ENCODE measurements around the gene NCAPD2.

DNA sequence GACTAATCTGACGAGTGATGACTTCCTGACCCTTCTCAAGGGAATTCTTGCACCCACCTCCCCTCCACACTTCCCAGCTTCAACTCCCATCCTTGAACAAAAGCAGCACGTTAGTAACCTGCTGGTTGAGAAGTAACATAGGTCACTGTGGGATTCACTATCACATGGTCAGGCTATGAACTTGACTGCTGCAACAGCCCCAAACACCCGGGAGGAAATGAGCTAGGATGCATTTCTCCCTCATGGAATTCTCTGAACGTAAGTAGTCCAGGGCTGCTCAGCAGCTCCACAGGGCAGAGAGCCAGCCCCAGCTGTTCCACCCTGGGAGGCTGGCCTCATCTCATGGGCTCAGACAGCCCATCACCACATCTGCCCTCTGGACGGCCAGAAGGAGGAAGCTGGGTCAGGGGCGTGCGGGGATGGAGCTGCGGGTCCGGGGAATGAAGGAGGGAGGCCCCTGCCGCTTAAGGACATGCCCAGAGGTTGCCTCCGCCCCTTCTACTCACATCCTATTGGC, 37.0 kb upstream of the VWF start:
- PRO-cap, result no peak
- RAMPAGE, long total RNA, 3 experiments, result no peak in any of the 3 experiments

DNA sequence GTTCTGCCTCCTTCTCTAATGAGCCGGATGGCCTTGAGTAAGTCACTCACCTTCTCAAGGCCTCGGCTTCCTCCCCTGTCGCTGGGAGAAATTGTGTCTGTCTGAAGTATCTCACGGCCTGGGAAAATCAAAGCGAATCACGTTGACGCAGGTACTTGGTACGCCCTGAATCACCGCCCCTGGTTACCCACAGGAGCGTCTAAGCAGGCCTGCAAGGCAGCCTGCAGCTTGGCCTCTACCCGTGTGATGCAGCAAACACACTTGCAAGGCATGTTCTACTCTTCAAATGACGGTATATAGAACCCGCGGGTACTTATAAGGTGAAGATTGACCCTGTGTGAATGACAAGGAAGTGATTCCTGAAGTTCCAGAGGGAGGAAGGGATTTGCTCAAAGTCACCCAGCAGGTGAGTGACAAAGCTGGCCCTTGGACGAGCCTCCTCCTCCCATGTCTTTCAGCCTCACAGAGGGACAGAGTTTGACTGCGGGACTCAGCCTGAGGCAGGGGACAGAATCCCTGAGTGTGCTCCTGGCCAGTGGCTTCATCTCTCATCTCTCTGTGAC, 28.0 kb upstream of the CD9 start:
- PRO-cap, result no peak
- RAMPAGE, long total RNA, 3 experiments, result no peak in any of the 3 experiments

GRCh38 chr12:6215601-6216841, 15.8 kb downstream of the CD9 start:
- PRO-cap, result bidirectional peak, plus-strand start at chr12:6216295, minus-strand start at chr12:6216109
- RAMPAGE, long total RNA, 3 experiments, result no peak in any of the 3 experiments

- PRO-cap, result no peak
- RAMPAGE, long total RNA, 3 experiments, result no peak in any of the 3 experiments
These were observed 22.0 kb downstream of the CD9 start for GRCh38 chr12:6221875-6222872.

DNA sequence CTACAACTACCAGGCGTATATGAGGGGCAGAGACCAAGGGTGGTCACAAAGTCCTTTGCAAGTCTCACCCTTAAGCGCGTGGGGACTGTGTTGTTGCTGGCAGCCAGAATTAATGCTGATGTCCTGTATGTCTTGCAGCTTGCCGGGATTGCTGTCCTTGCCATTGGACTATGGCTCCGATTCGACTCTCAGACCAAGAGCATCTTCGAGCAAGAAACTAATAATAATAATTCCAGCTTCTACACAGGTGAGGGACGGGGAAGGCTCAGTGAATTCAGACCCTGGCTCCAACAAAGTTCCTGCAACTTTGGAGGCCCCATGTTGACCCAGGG, 25.1 kb downstream of the CD9 start:
- PRO-cap, result no peak
- RAMPAGE, long total RNA, 3 experiments, result no peak in any of the 3 experiments

- PRO-cap, result no peak
- RAMPAGE, long total RNA, 3 experiments, result start-site peak on the plus strand in 1 of 3 experiments, at chr12:6236239-6236252 at its widest, 51 reads per replicate
These were observed 35.8 kb downstream of the CD9 start for GRCh38 chr12:6235978-6236369.

GRCh38 chr12:6273943-6274427, 36.5 kb upstream of the PLEKHG6 start:
- PRO-cap, result no peak
- RAMPAGE, long total RNA, 3 experiments, result no peak in any of the 3 experiments

DNA sequence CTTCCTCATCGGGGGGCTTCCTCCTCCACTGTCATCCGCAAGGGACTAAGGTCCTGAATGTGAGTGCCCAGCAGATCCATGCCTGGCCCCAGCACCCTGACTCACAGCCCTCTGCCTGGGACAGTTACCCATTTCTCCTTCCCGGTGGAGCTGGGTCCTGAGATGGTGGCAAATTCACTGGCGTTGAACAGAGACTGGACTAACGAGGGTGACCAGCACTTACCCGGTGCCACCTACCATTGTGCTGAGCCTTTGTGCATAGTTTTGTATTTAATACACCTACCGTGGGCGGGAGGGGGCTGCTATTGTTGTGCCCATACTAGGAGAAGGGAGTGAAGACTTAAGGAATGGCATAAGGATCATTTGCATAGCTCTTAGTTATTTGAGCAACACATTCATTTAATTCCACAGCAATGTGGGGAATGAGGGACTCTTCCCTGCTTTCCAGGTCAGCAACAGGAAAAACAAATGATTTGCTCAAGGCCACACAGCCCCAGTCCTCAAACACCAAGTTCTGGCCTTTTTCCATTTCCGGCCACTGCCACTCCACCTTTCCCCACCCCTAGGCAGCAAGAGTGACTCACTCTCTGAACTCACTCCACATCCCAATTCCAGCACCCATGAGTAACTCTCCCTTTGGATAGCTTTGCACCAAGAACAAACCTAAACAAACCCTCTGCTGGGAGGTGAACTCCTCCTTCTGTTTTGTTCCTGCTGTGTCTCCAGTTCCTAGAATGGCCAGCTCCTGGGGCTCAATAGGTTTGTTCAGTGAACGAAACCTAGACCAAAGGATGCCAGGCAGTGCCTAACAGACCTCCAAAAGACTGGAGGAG, 30.6 kb upstream of the PLEKHG6 start:
- PRO-cap, result no peak
- RAMPAGE, long total RNA, 3 experiments, result no peak in any of the 3 experiments

DNA sequence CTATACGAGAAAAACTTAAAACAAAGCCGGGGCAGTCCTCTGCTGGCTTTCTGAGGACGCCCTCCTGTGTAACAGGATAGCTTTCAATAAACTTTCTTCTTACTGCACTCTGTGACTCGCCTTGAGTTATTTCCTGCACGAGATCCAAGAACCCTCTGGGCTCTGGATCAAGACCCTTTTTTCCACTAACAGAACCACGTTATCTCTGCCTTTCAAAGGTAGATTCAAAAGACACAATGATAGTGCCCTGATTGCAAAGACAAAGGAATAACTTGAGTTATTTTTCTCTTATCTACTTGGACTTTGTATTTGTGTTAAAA, 12.6 kb upstream of the PLEKHG6 start:
- PRO-cap, result no peak
- RAMPAGE, long total RNA, 3 experiments, result no peak in any of the 3 experiments

GRCh38 chr12:6327246-6328532, 14.2 kb downstream of the TNFRSF1A start:
- PRO-cap, result no peak
- RAMPAGE, long total RNA, 3 experiments, result no peak in any of the 3 experiments

DNA sequence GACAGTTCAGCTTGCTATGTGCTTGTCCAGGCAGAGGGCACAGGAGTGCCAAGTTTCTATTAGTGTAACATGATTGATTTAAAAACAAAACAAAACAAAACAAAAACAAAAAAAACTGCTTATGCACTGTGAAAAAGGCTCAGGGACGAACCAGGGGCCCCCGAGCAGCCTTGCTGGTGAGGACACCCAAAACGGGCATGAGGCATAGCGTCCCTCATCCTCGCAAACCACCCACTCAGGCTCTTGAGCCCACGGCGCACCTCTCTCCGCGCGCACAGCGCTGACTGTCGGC, 13.1 kb downstream of the TNFRSF1A start:
- PRO-cap, result no peak
- RAMPAGE, long total RNA, 3 experiments, result no peak in any of the 3 experiments

DNA sequence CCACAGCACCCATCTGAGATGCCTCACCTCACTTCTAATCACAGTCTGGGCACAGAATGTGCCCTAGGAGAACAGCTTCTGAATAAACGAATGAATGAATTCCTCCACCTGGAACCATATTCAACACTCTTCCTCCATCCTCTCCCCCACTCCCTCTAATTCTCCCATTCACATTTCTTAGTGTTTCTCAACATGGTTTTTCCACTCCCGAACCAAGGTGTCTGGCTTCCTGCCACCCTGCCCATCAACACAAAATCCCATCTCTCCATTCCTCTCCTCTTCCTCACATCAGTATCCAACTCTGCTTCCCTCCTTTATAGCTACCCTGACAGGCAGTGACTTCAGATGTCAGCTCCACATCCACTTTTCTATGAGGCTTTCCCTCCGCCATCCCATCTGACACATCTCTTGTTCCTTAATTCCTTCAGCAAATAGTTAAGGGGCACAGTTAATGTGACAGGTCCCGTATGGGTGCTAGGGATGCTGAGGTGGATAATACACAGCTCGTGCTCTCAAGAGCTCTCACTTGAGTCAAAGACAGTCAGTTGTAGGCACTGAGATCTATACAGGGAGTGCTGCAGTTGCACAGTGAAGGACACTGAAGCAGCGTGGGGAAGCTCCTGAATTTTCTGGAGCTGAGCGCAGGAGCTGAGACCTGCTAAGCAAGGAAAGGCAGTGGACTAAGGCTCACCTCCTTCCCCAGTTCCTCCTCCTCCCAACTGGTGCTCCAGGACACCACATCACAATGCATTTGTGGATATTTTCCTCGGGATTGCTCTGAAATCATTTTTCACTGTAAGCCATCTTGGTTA, 2.8 kb downstream of the TNFRSF1A start:
- PRO-cap, result no peak
- RAMPAGE, long total RNA, 3 experiments, result start-site peak on the minus strand in 1 of 3 experiments, centred at position 338 of the sequence, 16 reads per replicate

DNA sequence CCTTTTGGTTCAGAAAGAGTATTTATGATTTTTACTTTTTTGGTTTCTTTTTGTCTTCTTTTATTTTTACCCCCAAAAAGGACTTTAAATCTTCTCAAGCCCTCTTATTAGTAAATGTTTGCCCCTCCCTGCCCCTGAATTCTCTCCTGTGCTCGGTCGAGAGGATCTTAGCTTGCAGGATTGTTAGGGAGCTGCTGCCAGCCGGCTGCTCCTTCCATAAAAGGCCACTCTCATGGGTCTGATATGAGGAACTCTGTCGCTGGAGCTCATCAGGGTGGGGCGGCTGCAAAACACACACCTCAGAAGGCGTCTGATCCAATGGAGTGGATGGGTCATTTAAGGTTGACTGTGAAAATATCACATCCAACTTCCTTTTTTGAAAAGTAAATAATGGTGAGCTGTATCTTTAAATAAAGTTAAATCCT, 8.5 kb downstream of the LTBR start:
- PRO-cap, result no peak
- RAMPAGE, long total RNA, 3 experiments, result no peak in any of the 3 experiments

- PRO-cap, result unidirectional peak, plus-strand start at chr12:6430863
- RAMPAGE, long total RNA, 3 experiments, result no peak in any of the 3 experiments
These were observed 14.5 kb upstream of the CD27 start for GRCh38 chr12:6429889-6431106.

DNA sequence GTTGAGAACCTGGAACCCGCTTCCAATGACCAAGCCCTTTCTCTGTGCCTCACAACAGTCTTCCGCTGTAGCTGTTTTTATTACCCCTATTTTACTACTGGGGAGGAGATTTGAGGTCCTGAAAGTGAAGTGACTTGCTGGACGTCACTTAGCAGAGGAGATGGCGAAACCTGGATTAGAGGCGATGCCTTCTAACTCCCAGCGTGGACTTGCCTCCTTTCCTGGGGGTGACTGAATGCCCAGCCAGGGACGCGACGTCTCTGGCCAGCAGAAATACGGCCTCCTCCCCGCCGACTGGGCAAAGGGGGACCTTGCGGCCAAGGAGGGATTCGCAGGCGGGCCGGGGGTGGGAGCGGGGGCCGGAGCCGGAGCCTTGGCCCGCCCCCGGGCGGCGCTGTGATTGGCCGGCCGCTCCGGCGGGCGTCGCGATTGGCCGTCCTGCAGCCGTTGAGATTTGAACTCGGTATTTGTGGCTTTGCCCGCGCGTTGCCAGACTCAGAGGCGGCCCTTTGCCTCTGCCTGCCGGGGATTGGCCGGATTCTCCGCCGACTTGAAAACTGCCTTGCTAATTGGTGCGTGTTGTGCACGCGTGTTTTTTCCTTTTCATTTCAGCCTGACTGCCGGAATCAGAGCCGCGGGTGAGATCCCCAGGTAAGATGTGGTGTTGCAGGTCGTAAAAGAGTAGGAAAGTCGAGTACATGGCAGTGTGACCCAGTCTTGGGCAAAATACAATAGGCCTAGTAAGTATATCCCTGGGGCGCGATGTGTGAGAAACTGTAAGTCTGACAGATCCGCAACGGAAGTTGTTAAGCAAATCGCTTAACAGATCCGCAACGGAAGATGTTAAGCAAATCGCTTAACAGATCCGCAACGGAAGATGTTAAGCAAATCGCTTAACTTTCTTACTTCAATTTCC, at the start of gene NCAPD2:
Gene NCAPD2 (plus strand): TSS at position 599 of the 916 bp plus-strand sequence.
- PRO-cap, result bidirectional peak, plus-strand start at position 629 of the sequence, minus-strand start at position 296 of the sequence
- RAMPAGE, long total RNA, 3 experiments, result start-site peak on the plus strand in 3 of 3 experiments, centred at positions 454 to 543 of the sequence, 10 to 19 reads per replicate; start-site peak on the minus strand in 2 of 3 experiments, centred at positions 296 to 317 of the sequence, 71 to 122 reads per replicate

DNA sequence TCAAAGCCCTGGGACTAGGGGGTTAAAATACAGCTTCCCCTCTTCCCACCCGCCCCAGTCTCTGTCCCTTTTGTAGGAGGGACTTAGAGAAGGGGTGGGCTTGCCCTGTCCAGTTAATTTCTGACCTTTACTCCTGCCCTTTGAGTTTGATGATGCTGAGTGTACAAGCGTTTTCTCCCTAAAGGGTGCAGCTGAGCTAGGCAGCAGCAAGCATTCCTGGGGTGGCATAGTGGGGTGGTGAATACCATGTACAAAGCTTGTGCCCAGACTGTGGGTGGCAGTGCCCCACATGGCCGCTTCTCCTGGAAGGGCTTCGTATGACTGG, 1.6 kb downstream of the GAPDH start:
- PRO-cap, result unidirectional peak, minus-strand start at position 228 of the sequence
- RAMPAGE, long total RNA, 3 experiments, result no peak in any of the 3 experiments

GRCh38 chr12:6538851-6539331, 4.6 kb downstream of the GAPDH start:
- PRO-cap, result no peak
- RAMPAGE, long total RNA, 3 experiments, result no peak in any of the 3 experiments

DNA sequence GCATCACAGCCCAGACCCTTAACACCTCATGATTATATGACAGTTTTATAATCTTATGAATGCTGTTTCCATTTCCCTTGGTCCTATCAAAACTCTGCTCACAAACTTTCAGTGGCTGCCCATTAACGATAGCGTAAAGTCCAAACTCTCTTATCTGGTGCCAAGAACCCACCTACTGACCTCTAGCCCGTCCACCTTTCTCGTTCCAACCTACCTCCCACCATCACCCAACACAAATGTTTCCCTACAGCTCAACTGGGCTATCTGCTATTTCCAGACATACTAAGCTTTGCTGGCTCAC, 7.5 kb upstream of the NOP2 start:
- PRO-cap, result no peak
- RAMPAGE, long total RNA, 3 experiments, result no peak in any of the 3 experiments

- PRO-cap, result no peak
- RAMPAGE, long total RNA, 3 experiments, result no peak in any of the 3 experiments
These were observed 1.1 kb upstream of the CHD4 start for GRCh38 chr12:6607973-6608891.

DNA sequence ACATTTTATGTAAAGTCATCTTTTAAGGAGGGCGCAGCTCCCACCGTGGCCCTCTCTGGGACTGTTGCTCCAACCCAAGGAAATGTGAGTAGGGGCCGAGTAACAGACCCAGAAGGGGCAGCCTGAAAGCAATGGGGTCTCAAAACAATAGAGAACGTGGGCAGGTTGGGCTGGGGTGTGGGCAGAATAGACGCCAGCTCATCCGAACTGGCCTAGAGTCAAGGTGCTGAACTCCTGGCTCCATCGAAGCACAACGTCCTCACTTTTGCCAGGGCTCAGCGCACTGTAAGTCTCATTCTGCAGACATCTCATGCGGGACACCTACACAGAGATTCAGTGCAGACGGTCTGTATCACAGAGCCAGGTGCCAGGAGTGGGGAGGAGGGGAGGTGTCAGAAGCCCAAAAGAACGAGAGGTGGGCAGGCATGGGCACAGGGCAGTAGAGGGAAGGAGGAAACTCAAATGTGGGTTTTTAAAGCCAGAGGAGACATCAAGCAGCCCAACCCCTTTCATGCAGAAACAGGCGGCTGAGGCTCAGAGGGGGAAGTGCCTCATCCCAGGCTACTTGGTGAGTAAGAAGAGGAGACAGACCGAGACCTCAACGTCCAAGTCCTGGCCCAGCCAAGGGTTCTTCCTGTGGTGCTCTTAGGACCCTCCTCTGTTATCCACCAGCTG, 2.5 kb upstream of the LPAR5 start:
- PRO-cap, result no peak
- RAMPAGE, long total RNA, 3 experiments, result no peak in any of the 3 experiments

Measured in tibial nerve (tissue), 3 donors.